Sciatic nerve (tissue), 1 donor: Measurements from ENCODE around the genes MEGF8, LIPE, CD177, ETHE1, PINLYP and ZNF428.

GRCh38 chr19:42090679-42091624, 15.0 kb downstream of the ZNF574 start:
- PRO-cap: no peak

GRCh38 chr19:42129114-42129885, 2.9 kb downstream of the POU2F2 start:
- PRO-cap: unidirectional peak, minus-strand start at chr19:42129410

- PRO-cap: no peak
Measured at GRCh38 chr19:42132973-42133480, 781 bp upstream of the POU2F2 start.

DNA sequence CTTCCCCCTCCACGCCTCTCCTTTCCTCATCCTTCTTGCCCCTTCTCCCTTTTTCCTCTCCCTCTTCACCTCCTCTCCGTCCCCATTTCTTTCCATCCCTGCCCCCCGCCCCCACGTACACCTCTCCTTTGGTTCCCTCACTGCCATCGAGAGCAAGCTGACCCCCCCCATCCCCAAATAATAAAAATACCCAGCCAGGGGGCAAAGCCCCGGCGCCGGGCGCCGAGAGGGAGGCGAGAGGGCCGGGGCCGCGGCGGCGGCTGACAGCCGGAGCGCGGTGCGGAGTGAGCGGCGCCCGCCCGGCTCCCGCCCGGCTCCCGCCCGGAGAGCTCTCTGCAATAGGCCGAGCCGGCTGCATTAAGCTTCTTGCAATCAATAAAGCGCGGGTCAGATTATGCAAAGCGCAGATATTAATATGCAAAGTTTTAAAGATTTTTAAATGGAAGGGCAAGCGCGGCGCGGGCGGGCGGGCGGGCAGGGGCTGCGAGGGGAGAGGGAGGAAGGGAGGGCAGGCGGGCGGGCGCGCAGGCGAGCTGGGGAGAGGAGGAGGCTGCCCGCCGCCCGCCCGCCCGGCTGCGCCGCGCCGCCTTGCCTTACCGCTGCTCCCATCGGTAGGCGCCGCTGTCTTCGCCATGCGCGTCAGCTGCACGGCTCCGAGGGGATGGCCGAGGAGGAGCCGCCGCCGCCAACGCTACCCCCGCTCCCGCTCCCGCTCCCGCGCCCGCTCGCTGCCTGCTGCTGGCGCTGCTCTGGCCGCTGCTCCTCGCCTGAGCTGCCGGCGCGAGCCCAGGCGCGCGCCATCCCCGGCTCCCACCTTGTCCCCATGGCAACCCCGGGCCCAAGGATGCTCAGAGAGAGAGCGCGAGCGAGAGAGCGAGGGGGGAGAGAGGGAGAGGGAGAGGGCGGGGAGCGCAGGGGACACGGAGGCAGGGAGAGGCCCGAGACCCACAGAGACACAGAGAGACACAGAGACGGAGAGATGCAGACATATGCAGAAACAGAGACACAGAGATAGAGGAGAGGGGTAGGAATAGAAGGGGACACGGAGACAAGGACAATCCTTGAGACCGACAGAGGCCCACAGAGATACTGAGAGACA, 40.6 kb downstream of the DEDD2 start:
- PRO-cap: no peak

- PRO-cap: no peak
Measured at GRCh38 chr19:42224806-42225723, 5.0 kb downstream of the ZNF526 start.

DNA sequence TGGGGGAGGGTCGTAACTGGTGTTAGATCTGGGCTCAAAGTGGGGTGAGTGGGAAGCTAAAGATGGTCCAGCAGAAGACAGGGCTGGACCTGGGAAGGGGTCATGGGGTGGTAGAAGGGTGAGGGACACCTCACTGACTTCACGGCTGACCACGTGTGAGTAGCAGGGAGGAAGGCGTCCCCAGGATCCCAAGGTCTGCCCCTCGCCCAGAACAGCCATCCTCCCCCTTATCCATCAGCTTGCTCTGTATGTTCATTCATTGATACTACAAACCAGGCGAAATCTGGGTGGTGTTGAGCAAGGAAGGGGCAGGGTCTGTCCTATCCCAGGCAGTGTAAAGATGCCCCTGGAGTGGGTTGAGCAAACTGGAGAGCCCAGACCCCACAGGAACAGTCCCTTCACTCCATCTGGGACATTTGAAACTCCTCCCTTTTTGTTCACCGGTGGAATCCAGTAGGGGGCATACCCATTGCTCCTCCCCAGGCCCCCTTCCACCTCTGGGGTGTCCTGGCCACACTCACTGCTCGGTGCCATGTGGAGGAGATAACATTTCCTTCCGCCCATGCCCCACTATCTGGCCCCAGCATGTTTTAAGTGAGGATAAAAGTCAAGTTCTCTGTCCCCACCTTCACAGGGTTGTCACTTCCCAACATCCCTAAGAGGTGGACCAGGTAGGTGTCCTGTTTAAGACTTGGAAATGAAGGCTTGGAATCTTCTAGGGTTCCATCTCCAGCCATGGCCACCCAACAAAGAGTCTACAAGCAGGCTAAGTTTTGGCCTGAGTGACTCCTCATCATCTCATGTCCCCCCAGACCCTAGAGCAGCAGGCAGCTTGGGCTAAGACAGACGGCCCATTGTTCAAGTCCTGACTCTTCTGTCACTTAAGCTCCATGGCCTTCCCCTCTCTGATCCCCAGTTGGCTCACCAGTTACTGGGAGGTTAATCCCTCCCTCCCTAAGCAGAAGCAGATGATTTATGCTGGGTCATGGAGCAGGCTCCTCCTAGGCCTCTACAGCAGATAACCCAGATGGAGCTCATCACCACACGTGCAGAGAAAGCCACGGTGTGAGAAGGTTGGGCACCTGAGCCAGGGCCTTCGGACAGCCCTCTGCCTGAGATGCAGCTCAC, 9.2 kb downstream of the ZNF526 start:
- PRO-cap: no peak

DNA sequence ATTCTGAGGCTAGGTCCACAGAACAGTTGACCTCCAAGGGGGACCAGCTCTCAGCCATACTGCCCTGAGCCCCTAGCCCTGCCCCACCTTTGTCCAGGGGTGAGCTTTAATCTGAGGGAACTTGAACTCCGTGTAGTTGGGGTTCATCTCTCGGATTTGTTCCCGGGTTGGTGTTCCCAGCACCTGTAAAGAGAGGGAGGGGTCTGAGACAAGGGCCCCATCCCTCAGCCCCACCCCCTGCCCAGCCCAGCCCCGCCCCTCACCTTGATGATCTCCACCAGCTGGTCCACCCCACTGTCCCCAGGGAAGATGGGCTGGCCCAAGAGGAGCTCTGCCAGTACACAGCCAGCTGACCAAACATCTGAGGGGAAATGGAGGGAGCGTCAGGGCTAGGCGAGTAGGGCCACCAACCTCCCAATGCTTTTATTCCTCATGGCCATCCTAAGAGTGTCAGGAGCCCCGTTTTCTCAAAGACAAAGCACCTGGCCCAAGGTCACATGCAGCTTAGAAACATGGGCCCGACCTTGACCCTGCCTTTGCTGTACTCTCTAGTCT, 9.3 kb downstream of the GSK3A start:
- PRO-cap: no peak

- PRO-cap: no peak
Measured at GRCh38 chr19:42275186-42275541, 6.1 kb downstream of the CIC start.

- PRO-cap: bidirectional peak, plus-strand start at chr19:42325653, minus-strand start at chr19:42325351
Measured at GRCh38 chr19:42325095-42326015, at the start of gene MEGF8. MEGF8 (plus strand) TSS chr19:42325635.

DNA sequence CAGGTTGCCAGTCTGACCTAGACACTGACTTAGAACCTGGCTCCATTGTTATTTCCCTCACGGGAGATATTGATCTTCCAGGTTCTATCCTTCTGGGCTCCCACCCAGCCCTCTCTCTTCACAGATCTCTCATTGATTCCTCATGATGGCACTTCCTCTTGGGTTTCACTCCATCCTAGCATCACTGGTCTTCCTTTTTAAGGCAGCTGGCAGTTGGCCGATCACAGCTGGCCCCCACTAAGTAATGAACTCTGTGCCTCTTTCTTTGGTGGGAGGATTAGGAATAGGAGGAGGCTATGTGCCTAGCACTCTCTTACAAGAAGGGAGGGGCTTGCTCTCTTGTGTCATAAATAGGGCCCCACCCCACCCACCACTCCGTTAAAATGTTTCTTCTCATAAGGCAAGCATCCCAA, at the start of gene LIPE:
Gene LIPE (minus strand): TSS at position 285 of the 413 bp plus-strand sequence.
- PRO-cap: no peak

- PRO-cap: unidirectional peak, plus-strand start at chr19:43353686
Measured at GRCh38 chr19:43353505-43354040, at the start of gene CD177. CD177 (plus strand) TSS chr19:43353686.

- PRO-cap: no peak
Measured at GRCh38 chr19:43360960-43361717, 7.7 kb downstream of the CD177 start.

GRCh38 chr19:43526865-43527703, at the start of gene ETHE1:
ETHE1 (minus strand) TSS chr19:43527201.
- PRO-cap: bidirectional peak, plus-strand start at chr19:43527307, minus-strand start at chr19:43527201

DNA sequence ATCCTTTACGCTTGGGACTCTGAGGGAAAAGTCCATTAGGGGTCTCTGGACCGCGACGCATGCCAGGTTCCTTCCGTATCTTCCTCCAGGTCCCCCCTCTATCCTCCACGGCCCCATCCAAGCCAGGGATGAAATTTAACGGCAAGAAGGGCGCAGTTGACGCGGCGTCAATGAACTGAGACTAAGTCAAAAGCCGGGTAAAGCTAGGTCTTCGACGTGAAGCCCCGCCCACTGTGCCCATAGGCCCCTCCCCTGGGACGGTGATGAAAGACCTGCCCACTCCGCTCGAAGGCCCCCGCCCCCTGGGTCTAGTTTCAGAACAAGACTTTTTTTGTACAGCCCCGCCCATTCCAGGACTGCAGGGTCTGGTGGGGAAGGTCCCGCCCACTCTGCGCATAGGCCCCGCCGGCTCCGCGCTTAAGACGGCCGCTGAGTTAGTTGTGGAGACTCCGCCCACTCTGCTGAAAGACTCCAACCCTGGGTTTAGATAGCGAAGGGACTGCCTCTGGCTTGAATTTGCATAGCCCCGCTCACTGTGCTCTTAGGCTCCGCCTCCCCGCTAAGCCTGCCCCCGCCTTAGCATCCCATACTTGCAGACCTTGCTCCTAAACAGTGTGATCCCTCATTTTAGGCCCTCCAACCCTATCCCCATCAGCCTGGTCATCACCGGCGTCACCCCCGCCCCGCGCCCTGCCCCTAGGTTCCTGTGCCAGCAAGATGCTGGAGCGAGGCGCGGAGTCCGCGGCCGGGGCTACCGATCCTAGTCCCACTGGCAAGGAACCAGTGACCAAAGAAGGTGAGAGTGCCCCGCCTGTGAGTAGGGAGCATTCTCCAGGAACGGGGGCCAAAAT, 943 bp downstream of the ZNF575 start:
- PRO-cap: unidirectional peak, minus-strand start at position 183 of the sequence; bidirectional peak, plus-strand start at position 707 of the sequence, minus-strand start at position 391 of the sequence

DNA sequence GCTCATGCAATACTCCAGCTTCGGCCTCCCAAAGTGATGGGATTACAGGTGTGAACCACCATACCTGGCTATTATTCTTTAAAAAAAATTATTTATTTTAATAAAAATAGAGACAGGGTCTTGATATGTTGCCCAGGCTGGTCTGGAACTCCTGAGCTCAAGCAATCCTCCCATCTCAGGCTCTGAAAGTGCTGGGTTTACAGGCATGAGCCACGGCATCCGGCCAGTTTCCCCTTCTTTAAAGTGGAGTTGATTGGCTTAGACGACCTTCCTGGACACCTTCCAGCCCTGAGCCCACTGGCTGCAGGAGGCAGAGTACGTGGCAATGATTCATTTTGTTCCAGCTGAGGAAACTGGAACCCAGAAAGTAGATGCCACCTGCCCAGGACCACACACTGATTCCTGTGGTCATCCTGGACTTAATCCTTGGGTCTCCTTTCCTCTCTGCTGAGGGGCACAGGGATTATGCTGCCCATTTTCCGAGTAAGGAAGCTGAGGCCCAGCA, 969 bp downstream of the XRCC1 start:
- PRO-cap: no peak

GRCh38 chr19:43575370-43576450, at the start of gene PINLYP:
PINLYP (plus strand) TSS chr19:43575801.
- PRO-cap: bidirectional peak, plus-strand start at chr19:43575827, minus-strand start at chr19:43575534

GRCh38 chr19:43618644-43619766, at the start of gene ZNF428:
ZNF428 (minus strand) TSS chr19:43619629.
- PRO-cap: bidirectional peak, plus-strand start at chr19:43619665, minus-strand start at chr19:43619585

DNA sequence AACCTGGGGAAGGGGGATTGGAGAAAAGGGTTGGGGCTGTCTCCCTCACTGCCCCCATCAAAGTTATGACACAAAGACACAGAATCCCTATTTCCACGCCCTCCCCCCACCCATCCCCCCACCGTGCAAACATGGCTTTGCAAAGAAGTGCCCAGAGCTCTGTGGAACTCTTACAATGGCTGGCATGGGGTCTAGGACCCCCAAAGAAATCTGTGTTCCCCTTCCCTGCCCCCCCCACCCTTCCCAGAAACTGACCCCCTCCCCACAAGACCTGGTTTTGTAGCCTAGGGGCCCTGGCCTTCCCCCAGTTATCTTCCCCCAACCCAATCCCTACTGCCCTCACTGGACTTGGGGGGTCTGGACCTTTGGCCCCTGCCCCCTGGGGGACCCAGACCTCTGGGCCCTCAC, 3.3 kb upstream of the ZNF428 start:
- PRO-cap: no peak

DNA sequence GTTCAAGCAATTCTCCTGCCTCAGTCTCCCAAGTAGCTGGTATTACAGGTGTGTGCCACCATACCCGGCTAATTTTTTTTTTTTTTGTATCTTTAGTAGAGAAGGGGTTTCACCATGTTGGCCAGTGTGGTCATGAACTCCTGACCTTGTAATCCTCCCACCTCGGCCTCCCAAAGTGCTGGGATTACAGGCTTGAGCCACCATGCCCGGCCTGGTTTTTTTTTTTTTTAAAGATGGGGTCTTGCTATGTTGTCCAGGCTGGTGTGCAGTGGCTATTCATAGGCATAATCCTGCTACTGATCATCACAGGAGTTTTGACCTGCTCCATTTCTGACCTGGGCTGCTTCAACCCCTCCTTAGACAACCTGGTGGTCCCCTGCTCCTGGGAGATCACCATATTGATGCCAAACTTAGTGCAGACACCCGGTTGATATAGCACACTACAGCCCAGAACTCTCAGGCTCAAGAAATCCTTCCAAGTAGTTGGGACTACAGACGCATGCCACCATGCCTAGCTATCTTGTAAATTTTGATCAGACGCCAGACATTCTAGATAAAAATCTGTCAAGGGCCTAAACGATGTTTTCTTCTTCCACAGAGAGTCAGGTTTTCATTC, 9.6 kb downstream of the PLAUR start:
- PRO-cap: no peak

DNA sequence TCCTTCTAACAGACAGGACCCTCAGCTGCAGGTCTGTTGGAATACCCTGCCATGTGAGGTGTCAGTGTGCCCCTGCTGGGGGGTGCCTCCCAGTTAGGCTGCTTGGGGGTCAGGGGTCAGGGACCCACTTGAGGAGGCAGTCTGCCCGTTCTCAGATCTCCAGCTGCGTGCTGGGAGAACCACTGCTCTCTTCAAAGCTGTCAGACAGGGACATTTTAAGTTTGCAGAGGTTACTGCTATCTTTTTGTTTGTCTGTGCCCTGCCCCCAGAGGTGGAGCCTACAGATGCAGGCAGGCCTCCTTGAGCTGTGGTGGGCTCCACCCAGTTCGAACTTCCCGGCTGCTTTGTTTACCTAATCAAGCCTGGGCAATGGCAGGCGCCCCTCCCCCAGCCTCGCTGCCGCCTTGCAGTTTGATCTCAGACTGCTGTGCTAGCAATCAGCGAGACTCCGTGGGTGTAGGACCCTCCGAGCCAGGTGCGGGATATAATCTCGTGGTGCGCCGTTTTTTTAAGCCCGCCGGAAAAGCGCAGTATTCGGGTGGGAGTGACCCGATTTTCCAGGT, 17.2 kb downstream of the ZNF404 start:
- PRO-cap: no peak